GM12878 (cell line): ENCODE results near the genes THOC2 and PRR32.

- RAMPAGE, long total RNA = no peak
- RRBS, 2 experiments = no CpG with 5 or more reads among the region's 14 CpGs
CAGE:
- cytosol, long polyA minus RNA = no peak
- cytosol, long polyA plus RNA = no peak
- long polyA plus RNA = no peak
- nucleolus, long total RNA = no peak
- nucleus, long polyA plus RNA = no peak
- nucleus, long total RNA = no peak
Measured at GRCh38 chrX:123648449-123648987, 84.3 kb downstream of the THOC2 start.

DNA sequence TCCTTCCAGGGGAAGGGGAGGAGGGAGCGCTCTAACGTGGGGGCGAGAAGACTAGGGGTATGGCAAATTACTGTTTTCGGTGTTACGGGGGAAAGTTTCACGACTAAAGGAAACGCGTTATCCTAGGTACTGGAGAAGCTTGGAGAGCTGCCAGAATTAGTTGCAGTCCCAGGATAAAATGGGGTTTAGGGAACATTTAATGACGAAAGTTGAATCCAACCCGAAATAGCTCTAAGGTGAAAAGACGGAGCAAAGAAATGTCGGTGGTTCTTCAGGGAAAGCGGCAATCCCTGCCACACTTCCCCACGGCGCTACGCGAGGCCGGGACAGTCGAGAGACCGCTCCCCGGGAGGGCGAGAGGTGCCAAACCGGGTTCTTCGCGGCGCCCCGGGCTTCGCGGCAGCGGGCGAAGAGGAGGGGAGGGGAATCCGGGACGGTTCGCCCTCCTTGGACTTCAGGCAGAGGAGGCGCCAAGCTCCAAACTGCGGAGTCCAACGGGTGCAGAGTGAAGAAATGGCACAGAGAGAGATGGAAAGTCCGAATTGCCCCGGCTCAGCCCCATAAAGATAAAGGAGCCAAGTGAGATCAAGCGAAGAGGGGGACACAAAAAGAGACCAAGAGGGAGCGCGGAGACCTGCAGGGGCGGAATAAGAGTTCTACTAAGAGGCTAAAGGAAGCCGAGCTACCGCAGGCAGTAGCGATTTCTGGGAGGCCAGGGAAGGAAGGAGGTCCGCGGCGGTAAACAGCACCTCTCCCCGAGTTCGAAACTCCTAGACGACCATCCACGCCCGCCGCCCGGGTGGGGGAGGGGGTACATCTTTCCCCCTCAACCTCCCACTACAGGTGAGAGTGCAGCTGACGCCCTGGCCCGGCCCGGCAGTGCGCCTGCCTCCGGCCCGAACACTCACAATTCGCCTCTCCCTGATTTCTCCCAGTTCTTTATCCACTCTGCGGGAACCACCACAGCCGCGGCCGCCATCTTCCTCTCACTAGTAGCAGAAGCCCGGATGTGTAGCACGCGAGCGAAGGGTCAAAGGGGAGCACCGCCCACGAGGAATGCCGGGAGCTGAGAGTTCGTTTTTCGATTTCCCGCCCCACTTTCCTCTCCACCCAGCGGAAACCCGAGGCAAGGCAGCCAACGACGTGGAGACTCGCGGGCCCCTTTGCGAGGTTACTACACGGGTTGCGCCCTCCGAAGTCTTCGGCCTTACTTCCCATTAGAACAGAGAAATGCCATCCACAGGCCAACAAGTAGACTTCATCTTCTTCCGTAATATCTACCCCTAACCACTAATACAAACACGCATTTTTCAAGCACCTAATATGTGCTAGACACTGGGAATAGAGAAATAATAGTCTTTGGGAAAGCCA lies at the start of gene THOC2:
THOC2 (minus strand) TSS at position 1,009 of the 1,371 bp plus-strand sequence.
- RAMPAGE, long total RNA = no peak
- RRBS, 2 experiments = 43 to 51% methylated on average over 15 to 19 of the region's 90 CpGs
CAGE:
- cytosol, long polyA minus RNA = start-site peak on the minus strand centred at position 1,008 of the sequence, 49 bp wide, 101 reads
- cytosol, long polyA plus RNA = start-site peak on the minus strand centred at position 998 of the sequence, 27 bp wide, 167 and 314 reads in 2 replicates
- long polyA plus RNA = start-site peak on the minus strand centred at position 992 of the sequence, 17 bp wide, 138 and 209 reads in 2 replicates
- nucleolus, long total RNA = start-site peak on the minus strand centred at position 993 of the sequence, 6 bp wide, 173 reads
- nucleus, long polyA plus RNA = no peak
- nucleus, long total RNA = start-site peak on the minus strand centred at position 997 of the sequence, 20 bp wide, 433 reads

DNA sequence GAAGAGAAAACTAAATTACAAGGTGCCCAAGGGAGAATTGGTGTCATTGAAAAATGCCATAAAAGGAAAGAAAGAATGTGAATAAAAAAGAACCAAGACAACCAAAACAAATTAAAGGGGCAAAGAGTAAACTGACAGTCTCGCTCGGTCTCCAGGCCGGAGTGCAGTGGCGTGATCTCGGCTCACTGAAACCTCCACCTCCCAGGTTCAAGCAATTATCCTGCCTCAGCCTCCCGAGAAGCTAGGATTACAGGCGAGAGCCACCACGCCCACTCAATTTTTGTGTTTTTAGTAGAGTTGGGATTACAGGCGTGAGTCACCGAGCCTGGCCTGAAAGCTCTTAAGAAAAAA lies 55.2 kb upstream of the THOC2 start:
- RAMPAGE, long total RNA = no peak
- RRBS, 2 experiments = no CpG with 5 or more reads among the region's 10 CpGs
CAGE:
- cytosol, long polyA minus RNA = no peak
- cytosol, long polyA plus RNA = no peak
- long polyA plus RNA = no peak
- nucleolus, long total RNA = no peak
- nucleus, long polyA plus RNA = no peak
- nucleus, long total RNA = no peak

GRCh38 chrX:124044928-124045723 lies 83.6 kb downstream of the STAG2 start:
- RAMPAGE, long total RNA = no peak
- RRBS, 2 experiments = no CpG with 5 or more reads among the region's 5 CpGs
CAGE:
- cytosol, long polyA minus RNA = start-site peak on the plus strand at chrX:124045171-124045181, 57 reads
- cytosol, long polyA plus RNA = no peak
- long polyA plus RNA = no peak
- nucleolus, long total RNA = no peak
- nucleus, long polyA plus RNA = no peak
- nucleus, long total RNA = no peak

- RAMPAGE, long total RNA = no peak
- RRBS, 2 experiments = no CpG with 5 or more reads among the region's 1 CpG
CAGE:
- cytosol, long polyA minus RNA = no peak
- cytosol, long polyA plus RNA = no peak
- long polyA plus RNA = no peak
- nucleolus, long total RNA = no peak
- nucleus, long polyA plus RNA = no peak
- nucleus, long total RNA = no peak
Measured at GRCh38 chrX:124306715-124307177, 25.7 kb upstream of the TEX13D start.

DNA sequence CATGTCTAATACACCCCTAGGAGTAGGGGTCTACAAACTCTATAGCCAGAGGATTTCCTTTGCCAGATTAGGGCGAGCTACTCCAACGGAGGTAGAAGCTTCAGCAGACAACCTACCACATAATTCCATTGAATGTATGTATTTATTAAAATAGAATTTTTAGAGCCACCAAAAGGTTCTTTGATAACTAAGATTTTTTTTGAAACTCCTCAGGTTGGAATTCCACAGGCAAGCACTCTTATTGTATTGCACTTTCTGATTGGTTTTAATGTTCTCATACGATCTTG lies 279.7 kb downstream of the SH2D1A start:
- RAMPAGE, long total RNA = no peak
- RRBS, 2 experiments = no CpG with 5 or more reads among the region's 3 CpGs
CAGE:
- cytosol, long polyA minus RNA = no peak
- cytosol, long polyA plus RNA = no peak
- long polyA plus RNA = no peak
- nucleolus, long total RNA = no peak
- nucleus, long polyA plus RNA = no peak
- nucleus, long total RNA = no peak

DNA sequence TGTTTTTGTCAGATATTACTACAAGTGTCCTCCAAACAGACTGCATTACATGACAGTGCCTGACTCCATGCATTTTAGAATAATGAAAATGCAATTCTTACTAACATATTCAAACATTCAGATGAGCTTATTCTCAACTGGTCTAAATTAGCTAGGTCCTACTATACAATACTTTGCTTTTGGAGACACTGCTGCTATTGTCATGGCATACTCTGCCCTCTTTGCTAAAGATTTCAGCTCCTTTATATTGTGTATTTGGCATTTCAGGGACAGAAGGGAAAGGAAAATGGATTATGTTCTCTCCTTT lies 385.5 kb upstream of the TEX13C start:
- RAMPAGE, long total RNA = no peak
CAGE:
- cytosol, long polyA minus RNA = no peak
- cytosol, long polyA plus RNA = no peak
- long polyA plus RNA = no peak
- nucleolus, long total RNA = no peak
- nucleus, long polyA plus RNA = no peak
- nucleus, long total RNA = no peak

GRCh38 chrX:125758083-125758662 lies 407.9 kb downstream of the DCAF12L2 start:
- RAMPAGE, long total RNA = no peak
- RRBS, 2 experiments = no CpG with 5 or more reads among the region's 7 CpGs
CAGE:
- cytosol, long polyA minus RNA = no peak
- cytosol, long polyA plus RNA = no peak
- long polyA plus RNA = no peak
- nucleolus, long total RNA = no peak
- nucleus, long polyA plus RNA = no peak
- nucleus, long total RNA = no peak

DNA sequence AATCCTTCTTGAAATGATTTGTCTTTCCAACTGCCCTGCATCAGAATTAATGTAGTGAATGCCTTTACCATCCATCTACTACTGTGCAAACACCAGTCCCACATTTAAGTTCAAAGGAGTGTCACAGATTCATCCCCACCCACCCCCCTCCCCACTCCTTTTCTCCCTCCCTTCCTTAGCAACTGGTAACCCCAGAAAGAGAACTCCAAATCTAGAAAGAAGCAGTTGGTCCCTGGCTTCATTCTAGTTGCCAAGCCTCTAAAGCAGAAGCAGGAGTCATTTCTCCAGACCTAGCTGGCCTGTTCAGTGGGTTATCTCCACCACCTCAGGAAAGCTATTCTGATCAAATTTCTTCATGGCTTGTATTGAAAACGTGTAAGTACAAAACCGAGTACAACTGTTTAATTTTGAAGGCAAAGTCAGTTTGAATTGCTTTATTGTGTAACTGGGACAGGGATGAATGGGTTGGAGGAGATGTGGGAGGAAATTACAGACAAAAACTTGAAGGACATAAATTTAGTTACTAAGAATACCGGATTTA lies at the start of gene PRR32:
PRR32 (plus strand) TSS at position 241 of the 541 bp plus-strand sequence.
- RAMPAGE, long total RNA = no peak
- RRBS, 2 experiments = no CpG with 5 or more reads among the region's 3 CpGs
CAGE:
- cytosol, long polyA minus RNA = no peak
- cytosol, long polyA plus RNA = no peak
- long polyA plus RNA = no peak
- nucleolus, long total RNA = no peak
- nucleus, long polyA plus RNA = no peak
- nucleus, long total RNA = no peak

DNA sequence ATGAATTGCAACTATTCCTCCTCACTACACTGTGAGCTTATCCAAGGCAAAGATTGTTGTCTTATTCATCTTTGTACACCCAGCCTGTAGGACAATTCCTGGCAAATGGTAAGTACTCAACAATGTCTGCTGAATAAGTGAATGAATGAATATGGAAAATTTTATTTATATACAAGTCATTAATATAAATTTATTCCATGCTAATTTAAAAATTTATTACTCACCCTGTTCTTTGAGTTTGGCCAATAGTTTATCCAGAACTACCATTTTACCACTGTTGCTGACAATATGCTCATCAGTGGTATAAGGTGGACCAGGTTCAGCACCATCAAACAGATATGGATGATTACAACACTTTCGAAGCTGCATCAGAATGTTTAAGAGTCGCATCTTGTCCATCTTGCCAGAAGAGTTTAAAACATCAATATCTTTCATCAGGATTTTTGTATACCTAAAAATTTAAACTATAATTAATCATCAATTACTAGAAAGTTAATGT lies 25.6 kb downstream of the SMARCA1 start:
- RAMPAGE, long total RNA = no peak
- RRBS, 2 experiments = no CpG with 5 or more reads among the region's 2 CpGs
CAGE:
- cytosol, long polyA minus RNA = no peak
- cytosol, long polyA plus RNA = no peak
- long polyA plus RNA = no peak
- nucleolus, long total RNA = no peak
- nucleus, long polyA plus RNA = no peak
- nucleus, long total RNA = no peak

DNA sequence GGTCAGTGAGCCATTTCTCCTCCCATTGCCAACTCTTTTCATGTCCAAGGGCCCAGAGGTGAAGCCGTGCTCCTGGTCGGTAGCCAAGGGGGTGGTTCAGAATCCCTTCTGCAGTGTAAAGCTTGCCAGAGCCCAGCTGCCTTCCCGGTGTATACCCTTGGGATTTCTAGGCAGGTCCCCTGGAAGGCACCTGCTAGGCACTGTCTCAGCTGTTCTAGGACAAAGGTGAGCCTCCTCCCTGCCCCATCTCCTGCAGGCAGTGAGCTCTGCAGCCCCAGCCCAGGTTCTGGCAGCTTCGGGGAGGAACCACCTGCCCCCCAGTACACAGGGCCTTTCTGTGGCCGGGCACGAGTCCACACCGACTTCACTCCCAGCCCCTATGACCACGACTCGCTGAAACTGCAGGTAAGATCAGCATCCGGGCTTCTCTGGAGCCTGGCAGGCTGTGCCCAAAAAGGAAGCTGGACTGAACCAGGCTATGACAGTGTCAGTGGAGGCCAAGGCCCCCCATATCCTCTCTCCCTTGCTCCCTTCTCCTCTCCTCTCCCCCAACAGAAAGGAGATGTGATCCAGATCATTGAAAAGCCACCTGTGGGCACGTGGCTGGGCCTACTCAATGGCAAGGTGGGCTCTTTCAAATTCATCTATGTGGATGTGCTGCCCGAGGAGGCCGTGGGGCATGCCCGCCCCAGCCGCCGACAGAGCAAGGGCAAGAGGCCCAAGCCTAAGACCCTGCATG lies 12.5 kb downstream of the SASH3 start:
- RAMPAGE, long total RNA = no peak
- RRBS, 2 experiments = 62 to 87% methylated on average over 6 of the region's 16 CpGs
CAGE:
- cytosol, long polyA minus RNA = no peak
- cytosol, long polyA plus RNA = no peak
- long polyA plus RNA = no peak
- nucleolus, long total RNA = no peak
- nucleus, long polyA plus RNA = no peak
- nucleus, long total RNA = no peak

GRCh38 chrX:129842541-129843668 lies 781 bp downstream of the ZDHHC9 start:
- RAMPAGE, long total RNA = no peak
- RRBS, 2 experiments = 66 to 74% methylated on average over 6 to 7 of the region's 65 CpGs
CAGE:
- cytosol, long polyA minus RNA = no peak
- cytosol, long polyA plus RNA = no peak
- long polyA plus RNA = no peak
- nucleolus, long total RNA = no peak
- nucleus, long polyA plus RNA = no peak
- nucleus, long total RNA = no peak

DNA sequence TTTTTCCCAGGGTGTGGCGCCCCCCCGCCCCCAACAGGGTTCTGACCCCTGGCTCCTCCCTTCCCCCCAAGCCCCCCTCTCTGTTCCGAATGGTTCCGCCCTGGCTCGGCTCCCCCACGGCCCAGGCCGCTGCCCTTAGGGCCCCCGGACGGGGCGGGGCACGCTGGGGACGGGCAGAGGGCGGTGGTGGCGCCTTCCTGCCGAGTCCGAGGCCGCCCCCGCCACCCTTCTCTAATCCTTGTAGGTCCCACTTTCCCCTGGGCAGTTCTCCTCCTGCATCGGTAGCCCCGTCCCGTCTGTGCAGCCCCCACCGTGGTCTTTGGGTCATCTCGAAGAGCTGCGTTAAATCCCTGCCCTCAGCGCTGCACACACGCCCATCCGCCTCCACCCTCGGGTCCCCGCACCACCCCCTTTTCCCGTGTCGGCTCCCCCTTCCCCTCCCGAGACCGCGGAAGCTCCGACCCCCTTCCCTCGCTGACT lies 25.6 kb downstream of the UTP14A start:
- RAMPAGE, long total RNA = no peak
- RRBS, 2 experiments = no CpG with 5 or more reads among the region's 36 CpGs
CAGE:
- cytosol, long polyA minus RNA = no peak
- cytosol, long polyA plus RNA = no peak
- long polyA plus RNA = no peak
- nucleolus, long total RNA = no peak
- nucleus, long polyA plus RNA = no peak
- nucleus, long total RNA = no peak

DNA sequence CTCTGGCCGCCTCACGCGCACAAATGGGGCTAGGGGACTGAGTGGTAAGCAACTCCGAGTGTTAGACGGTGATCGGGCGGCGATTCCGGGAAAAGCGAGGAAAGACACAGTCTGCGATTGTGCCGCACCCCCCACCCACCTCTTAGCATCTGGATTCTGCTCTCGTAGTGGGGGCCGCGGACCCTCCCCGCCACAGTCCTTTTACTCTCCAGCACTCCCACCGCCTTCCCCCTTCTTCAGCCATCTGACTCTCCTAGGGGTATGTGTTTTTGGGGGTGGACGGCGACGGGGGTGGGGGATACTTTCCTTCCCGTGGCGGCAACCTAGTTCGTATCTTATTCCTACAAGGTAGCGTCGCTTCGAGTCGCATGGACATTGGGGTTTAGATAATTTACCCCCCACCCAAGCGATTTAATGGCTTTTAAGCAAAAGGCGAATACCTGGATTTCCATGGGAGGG lies 1.3 kb upstream of the BCORL1 start:
- RAMPAGE, long total RNA = no peak
- RRBS, 2 experiments = 39 to 42% methylated on average over 9 of the region's 29 CpGs
CAGE:
- cytosol, long polyA minus RNA = no peak
- cytosol, long polyA plus RNA = no peak
- long polyA plus RNA = no peak
- nucleolus, long total RNA = no peak
- nucleus, long polyA plus RNA = no peak
- nucleus, long total RNA = no peak

DNA sequence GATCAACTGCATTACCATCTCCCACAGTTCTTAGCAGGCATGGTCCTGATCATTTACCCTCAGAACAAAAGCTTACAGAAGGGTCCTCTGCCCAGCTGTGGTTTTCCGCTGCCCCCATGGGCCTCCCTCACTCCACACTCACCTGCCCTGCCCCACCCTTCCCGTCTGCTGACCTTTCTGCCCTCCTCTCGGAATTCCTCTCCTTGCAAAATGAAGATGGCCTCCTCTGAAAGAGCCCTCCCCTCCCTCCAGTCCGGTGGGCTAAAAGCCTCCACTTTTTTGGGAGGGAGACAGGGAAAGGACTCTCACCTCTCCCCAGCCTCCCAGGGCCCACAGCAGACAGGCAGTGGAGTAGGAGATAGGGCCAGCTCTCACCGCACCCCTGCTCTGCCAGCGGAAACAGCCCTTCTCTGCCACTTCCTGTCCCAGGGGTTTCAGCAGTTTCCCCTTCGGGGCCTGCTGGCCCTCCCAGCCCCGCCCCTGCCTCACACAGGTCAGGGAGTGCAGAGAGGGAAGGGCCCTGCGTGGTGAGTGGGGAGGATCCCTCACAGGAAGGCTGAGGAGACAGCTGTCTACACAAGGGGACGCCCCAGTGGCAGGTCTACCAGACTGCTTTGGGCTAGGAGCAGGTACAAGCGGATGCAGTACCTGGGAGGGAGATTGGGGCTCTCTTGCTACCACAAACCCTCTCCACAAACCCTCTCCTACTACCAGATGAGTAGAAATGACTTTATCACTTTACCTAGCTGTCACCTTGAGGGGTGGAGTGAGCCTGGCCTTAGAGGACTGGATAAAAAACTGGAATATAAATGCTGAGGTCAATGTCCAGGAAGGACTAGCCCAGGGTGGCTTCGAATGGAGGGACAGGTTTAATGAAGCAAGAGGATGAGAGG lies 18.2 kb downstream of the ELF4 start:
- RAMPAGE, long total RNA = no peak
- RRBS, 2 experiments = no CpG with 5 or more reads among the region's 12 CpGs
CAGE:
- cytosol, long polyA minus RNA = no peak
- cytosol, long polyA plus RNA = start-site peak on the minus strand centred at position 395 of the sequence, 58 bp wide, 41 and 18 reads in 2 replicates
- long polyA plus RNA = start-site peak on the minus strand centred at position 276 of the sequence, 294 bp wide, 20 and 42 reads in 2 replicates
- nucleolus, long total RNA = no peak
- nucleus, long polyA plus RNA = no peak
- nucleus, long total RNA = no peak

DNA sequence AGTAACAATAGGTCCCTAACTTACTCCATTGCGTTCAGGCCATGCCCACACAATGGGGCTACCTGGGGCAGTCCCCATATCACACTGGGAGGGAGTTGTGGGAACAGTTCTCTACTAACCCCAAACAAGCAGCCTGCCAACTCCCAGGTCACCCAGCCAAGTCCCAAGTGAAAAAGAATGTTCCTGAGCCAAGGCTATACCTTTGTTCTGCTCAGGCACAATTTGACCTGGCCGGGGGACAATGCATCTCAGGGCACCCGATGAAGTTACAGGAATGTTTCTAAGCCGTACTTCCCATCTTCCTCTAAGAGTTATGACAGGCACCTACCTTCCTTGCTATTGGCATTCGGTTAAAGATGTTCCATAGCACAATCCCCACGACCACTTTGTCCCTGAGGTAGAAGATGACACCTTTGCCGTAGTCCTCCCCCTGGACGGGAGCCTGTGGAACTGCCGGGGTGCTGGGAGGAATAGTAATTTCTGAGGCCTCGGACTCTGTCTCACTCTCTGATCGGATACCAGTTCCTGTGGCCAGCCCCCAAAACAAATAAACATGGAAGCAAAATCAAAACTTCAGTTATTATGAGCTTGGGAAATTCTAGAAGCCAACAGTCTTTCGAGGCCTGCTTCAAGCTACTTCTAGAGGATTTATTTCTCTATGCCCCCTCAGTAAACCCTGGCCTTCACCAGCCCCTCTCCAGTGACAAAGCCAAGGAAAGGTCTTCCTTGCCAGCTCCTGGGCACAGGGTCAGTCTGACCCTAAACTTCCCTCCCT lies 19.5 kb upstream of the ELF4 start:
- RAMPAGE, long total RNA = no peak
- RRBS, 2 experiments = no CpG with 5 or more reads among the region's 12 CpGs
CAGE:
- cytosol, long polyA minus RNA = no peak
- cytosol, long polyA plus RNA = no peak
- long polyA plus RNA = no peak
- nucleolus, long total RNA = no peak
- nucleus, long polyA plus RNA = no peak
- nucleus, long total RNA = no peak

DNA sequence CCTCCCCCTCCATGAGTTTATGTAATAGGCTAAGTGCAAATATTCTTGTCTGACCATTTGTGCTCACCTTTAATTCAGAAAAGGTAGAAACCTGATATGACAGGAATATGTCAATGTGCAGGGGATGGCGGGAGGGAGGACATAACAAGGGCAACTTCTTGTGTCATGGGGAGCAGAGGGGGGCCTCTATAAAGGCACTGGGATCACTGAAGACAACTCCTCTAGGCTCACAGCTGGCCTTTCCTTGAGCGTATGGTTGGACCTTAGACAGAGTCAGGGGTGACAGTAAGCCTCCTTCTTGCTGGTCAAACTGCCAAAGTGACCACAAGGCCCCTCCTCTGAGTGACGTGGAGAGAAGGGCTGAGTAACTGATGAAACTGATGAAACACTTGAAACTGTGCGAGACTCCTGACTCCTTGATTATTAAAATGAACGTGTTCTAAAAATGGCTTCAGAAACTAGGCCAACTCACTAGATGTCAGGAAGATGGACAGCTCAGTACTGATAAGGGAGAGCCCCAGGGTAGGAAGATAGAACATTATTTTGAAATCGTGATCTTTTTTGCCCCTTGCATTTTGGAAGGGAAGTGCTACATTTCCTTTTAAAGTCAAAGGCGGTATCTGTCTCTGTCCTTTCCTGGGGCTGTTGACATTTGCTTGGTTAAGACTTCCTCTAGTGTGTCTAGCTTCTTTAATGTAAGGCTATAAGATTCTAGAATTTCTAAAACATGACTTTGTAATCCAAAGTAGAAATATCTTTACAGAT lies 1.5 kb downstream of the RAB33A start:
- RAMPAGE, long total RNA = no peak
- RRBS, 2 experiments = no CpG with 5 or more reads among the region's 7 CpGs
CAGE:
- cytosol, long polyA minus RNA = no peak
- cytosol, long polyA plus RNA = no peak
- long polyA plus RNA = no peak
- nucleolus, long total RNA = no peak
- nucleus, long polyA plus RNA = no peak
- nucleus, long total RNA = no peak

DNA sequence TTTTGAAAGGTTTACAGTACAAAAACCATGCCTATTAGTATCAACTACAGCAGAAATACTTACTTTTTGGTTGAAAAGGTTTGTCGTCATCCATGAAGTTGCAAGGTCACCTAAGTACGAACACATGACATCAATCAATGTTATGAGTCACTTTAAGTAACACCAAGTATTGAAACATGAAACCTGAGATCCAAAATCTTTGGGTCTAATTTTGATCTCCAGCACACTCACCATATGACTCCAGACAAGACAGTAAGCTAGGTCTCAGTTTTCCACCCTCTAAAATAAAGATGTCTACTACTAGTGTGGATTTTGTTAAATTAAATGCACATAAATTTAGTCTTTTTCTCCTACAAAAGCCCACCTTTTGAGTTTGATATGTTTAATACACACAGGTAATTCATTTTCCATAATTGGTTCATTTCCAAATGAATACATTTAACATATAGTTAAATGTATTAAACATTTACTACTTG lies 8.3 kb downstream of the ZNF280C start:
- RAMPAGE, long total RNA = no peak
- RRBS, 2 experiments = no CpG with 5 or more reads among the region's 2 CpGs
CAGE:
- cytosol, long polyA minus RNA = no peak
- cytosol, long polyA plus RNA = no peak
- long polyA plus RNA = no peak
- nucleolus, long total RNA = no peak
- nucleus, long polyA plus RNA = no peak
- nucleus, long total RNA = no peak

- RAMPAGE, long total RNA = no peak
- RRBS, 2 experiments = no CpG with 5 or more reads among the region's 14 CpGs
CAGE:
- cytosol, long polyA minus RNA = no peak
- cytosol, long polyA plus RNA = no peak
- long polyA plus RNA = no peak
- nucleolus, long total RNA = no peak
- nucleus, long polyA plus RNA = no peak
- nucleus, long total RNA = no peak
Measured at GRCh38 chrX:130494844-130495211, 93.0 kb downstream of the RBMX2 start.

- RAMPAGE, long total RNA = no peak
- RRBS, 2 experiments = no CpG with 5 or more reads among the region's 4 CpGs
CAGE:
- cytosol, long polyA minus RNA = no peak
- cytosol, long polyA plus RNA = no peak
- long polyA plus RNA = no peak
- nucleolus, long total RNA = no peak
- nucleus, long polyA plus RNA = no peak
- nucleus, long total RNA = no peak
Measured at GRCh38 chrX:130564225-130564564, 162.4 kb downstream of the RBMX2 start.